Measurements from ENCODE around the gene MYCN.

- PRO-cap = no peak
- RAMPAGE, long total RNA, 3 experiments = no peak in any of the 3 experiments
These were observed 267.9 kb upstream of the LRATD1 start for GRCh38 chr2:14364686-14364885.

- PRO-cap = no peak
- RAMPAGE, long total RNA, 3 experiments = no peak in any of the 3 experiments
These were observed 240.3 kb downstream of the LRATD1 start for GRCh38 chr2:14872860-14873145.

DNA sequence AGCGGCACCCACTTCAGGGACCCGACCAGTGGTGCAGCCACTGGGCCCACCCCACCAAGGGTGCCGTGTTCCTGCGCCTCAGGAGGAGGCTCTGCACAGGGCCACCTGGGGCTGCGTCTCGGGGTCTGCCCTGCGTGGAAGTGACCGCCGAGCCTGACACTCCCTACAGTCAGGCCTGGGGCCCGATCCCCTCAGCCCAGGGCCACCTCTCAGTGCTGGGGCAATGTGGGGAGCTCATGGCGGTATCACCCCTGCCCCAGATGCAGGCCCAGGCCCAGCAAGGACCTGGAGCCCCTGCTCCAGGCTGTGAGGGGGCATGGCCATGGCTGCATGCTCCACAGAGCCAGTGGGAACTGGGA is 452.7 kb downstream of the LRATD1 start:
- PRO-cap = no peak
- RAMPAGE, long total RNA, 3 experiments = no peak in any of the 3 experiments

DNA sequence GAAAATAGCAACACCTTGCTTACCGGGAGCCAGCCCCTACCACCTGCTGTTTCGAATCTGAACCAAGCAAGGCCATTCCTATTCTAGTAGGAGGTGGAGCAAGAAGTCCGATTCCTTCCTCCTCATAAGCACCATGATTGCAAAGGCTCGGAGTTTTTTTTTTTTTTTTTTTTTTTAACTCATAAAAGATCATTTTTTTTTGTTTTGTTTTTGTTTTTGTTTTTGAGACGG is 77.9 kb downstream of the DDX1 start:
- PRO-cap = no peak
- RAMPAGE, long total RNA, 3 experiments = no peak in any of the 3 experiments

- PRO-cap = bidirectional peak, plus-strand start at chr2:15940555, minus-strand start at chr2:15940353; unidirectional peak, plus-strand start at chr2:15940732
- RAMPAGE, long total RNA, 3 experiments = start-site peak on the plus strand in 1 of 3 experiments, at chr2:15940550-15940555 at its widest, 9 reads per replicate
These were observed at the start of gene MYCN for GRCh38 chr2:15940451-15941115. MYCN (plus strand) TSS chr2:15940550.

- PRO-cap = no peak
- RAMPAGE, long total RNA, 3 experiments = no peak in any of the 3 experiments
These were observed 72.8 kb downstream of the MYCN start for GRCh38 chr2:16013014-16013619.

DNA sequence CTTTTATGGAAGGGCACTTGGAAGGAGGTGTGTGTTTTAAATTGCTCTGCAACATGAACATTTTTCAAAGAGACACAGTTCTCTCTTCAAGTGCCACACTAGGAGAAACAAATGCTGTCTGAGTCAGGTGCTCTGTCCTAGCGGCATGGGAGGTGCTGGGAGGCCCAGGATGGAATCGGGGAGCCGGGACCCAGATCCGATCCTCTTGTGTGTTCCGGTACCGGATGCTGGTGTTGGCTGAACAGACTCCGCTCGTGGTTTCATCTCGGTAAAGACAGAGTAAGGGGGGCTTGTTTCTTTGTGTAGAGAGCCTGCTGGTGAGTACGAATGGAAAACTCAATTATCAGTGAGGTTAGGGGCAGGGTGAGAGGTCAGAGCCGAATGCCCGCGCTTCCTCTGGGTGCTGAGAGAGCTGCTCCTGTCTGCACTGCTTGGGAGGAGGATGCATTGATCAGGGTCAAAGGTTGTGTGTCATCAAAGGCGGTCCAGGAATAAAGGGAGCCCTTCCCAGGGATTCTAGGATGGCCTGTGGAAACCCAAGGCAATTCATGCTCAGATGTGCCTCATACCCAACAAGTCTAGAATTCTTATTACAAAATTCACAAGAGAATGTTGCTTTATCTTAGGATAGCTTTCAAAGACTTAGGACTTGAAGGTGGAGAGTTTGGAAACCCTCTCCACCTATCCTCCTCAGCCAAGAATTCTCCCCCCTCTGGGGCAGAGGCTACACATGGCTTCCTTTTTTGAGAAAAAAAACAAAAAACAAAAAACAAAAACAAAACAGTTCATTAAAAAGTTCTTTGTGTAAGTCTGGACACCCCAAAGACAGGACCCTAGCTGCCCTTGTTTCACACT is 143.9 kb downstream of the MYCN start:
- PRO-cap = no peak
- RAMPAGE, long total RNA, 3 experiments = no peak in any of the 3 experiments

DNA sequence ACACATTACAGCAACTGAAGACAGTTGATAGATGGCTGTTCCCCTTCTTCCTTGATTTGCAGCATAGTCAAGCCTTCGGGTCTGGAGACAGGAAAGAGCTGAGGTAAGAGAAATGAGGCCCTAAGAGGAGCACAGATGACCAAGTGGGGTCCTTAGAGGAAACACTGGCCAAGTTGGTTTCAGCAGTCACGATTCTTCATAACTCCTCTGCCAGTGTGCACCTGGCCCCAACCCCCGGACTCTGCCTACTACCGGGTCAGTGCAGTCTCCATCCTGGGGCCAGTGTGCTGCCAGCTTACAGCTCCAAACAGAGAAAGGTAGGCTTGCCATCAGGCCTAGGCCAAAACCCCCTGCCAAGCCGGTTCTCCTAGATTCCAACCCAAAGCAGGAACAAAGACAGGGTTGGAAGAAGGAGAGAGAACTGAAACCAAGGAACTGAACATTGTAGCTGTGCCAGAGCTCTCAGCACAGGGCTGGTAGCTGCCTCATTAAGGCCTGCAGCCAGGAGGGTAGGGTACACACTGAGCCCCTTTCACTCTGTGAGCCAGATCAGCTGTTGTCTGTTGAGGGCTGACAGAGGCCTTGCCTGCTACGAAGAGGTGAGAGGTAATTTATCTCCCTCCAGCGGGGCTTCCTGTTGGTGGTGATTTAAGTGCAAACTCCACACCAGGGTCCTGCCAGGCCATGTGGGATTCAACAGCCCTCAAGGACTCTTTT is 48.4 kb downstream of the CYRIA start:
- PRO-cap = no peak
- RAMPAGE, long total RNA, 3 experiments = no peak in any of the 3 experiments

GRCh38 chr2:16663186-16663994 is 2.2 kb downstream of the CYRIA start:
- PRO-cap = no peak
- RAMPAGE, long total RNA, 3 experiments = no peak in any of the 3 experiments

DNA sequence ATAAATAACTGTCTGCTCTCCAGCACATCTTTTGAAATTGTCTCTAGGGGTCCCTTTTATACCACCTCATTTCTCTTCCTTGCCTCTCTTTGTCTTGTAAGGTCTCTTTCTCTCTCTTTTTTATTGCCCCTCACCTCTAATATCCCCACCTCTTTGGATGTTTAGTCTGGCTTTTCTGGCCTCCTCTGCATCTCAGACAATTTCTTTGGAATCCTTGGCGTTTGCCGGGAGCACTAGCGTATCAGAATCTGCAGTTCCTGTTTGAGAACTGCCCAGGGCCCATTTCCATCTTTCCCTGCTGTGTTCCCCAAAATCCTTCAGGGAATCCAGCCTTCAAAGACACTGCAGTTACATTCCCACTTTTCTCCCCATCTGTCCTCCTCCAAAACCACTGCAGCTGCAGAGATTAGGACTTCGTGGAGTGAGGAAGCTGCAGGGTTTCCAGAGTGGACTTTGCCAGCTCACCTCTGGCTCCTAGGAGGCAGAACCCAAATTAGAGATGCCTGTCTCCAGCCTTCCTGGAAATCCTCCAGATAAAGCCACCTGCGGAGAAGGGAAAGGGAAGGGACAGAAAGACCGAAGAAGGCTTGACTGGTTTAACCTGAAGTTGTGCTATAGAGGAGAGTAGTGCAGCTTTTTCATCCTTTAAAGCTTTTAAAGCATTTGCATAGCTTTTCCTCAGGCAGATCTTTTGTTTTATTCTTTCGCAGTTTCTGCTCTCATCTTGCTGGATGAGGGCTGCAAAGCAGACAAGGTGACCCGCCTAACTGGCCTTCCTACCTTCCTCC is 2.7 kb downstream of the VSNL1 start:
- PRO-cap = no peak
- RAMPAGE, long total RNA, 3 experiments = no peak in any of the 3 experiments

DNA sequence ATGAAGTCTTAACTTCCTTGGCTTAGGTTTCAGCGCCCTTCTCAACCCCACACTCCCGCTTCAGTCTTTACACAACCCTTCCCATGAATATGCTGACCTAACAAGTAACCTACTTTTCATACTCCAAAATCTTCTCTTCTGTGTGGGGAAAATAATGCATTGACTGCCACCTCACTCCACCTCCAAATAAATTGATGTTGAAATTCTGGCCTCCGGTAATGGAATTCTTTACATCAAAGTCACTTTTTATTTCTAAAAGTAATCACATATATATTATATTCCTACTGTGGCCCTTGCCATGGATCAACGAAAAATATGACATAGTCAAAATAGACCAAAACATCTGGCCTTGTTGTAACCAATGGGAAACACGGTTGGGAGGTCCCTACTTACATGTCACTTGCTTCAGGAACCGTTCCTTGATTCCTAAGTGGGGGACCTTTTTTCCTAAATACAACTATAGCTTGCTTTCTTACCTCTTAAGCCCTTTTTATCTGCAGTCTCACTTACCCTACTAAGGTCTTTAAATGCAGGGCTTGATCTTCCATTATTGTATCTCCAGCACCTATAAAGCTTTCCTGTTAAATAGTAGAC is 1.0 kb downstream of the GEN1 start:
- PRO-cap = no peak
- RAMPAGE, long total RNA, 3 experiments = no peak in any of the 3 experiments

- PRO-cap = bidirectional peak, plus-strand start at chr2:18560385, minus-strand start at chr2:18560245
- RAMPAGE, long total RNA, 3 experiments = no peak in any of the 3 experiments
These were observed 539 bp downstream of the RDH14 start for GRCh38 chr2:18559677-18560551.

GRCh38 chr2:18724245-18724935 is 135.0 kb upstream of the NT5C1B start:
- PRO-cap = no peak
- RAMPAGE, long total RNA, 3 experiments = no peak in any of the 3 experiments

- PRO-cap = no peak
- RAMPAGE, long total RNA, 3 experiments = no peak in any of the 3 experiments
These were observed 343.5 kb upstream of the NT5C1B start for GRCh38 chr2:18932850-18933242.

- PRO-cap = no peak
- RAMPAGE, long total RNA, 3 experiments = no peak in any of the 3 experiments
These were observed 6.4 kb downstream of the OSR1 start for GRCh38 chr2:19351810-19352646.

GRCh38 chr2:19356572-19356973 is 1.9 kb downstream of the OSR1 start:
- PRO-cap = no peak
- RAMPAGE, long total RNA, 3 experiments = no peak in any of the 3 experiments

- PRO-cap = no peak
- RAMPAGE, long total RNA, 3 experiments = no peak in any of the 3 experiments
These were observed 239.1 kb upstream of the OSR1 start for GRCh38 chr2:19597596-19597945.

GRCh38 chr2:19747367-19747618 is 154.5 kb downstream of the TTC32 start:
- PRO-cap = no peak
- RAMPAGE, long total RNA, 3 experiments = no peak in any of the 3 experiments

DNA sequence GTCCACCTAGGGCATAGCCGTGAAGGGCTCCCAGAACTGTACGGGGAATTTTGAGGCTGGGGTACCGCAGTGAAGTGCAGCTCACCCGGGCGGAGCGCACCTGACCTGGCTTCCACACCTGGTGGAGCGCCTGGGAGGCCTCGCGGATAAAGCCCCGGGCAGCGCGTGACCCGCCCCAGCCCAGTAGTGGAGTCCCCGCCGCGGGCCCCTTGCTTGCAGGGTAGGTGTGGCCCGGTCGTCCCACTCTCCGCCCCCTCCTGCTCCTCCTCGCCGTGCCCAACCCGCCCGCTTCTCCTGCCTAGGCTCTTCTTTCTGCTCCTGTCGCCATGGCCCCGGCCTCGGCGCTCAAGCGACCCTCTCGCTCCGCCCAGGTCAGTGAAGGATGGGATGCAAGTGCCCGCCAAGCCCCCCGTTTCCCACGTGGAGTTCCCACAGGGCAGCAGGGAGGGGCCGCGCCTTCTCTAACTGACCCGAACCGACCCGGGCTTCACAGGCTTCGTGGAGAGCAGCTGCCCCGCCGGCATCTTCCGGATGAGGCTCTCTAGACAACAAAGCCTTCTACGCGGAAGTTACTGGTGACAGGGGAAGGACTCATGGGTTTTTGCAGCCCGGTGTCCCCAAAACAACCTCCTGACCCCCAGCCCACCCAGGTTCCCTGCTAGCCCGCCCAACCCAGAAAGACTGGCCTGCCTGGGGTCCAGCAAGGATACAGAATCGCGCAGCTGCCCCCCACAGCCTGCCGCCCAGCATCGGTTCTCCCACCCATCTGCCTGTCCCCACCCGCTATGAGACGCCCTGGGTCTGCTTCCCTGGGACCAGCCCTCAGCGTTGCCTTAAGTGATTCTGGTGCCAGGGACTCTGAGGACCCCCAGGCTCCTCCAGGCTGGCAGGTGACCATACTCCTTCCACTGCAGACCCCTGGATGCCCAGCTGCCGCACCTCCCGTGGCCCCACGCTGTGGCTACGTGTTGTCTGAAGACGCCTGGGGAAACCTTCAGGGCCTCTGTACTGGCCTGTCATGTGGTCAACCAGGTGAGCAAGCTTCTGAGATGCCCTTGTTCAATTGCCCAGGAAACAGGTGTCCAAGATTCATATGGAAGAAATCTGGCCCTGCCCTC is 32.8 kb downstream of the TTC32 start:
- PRO-cap = no peak
- RAMPAGE, long total RNA, 3 experiments = no peak in any of the 3 experiments

- PRO-cap = no peak
- RAMPAGE, long total RNA, 3 experiments = no peak in any of the 3 experiments
These were observed 1.9 kb downstream of the TTC32 start for GRCh38 chr2:19899841-19900372.